Pulmonary artery (tissue), 1 donor: ENCODE measurements around a stretch of chr19.

GRCh38 chr19:2474443-2475113 is 1.3 kb upstream of the GADD45B start:
- PRO-cap = unidirectional peak, plus-strand start at chr19:2474912

DNA sequence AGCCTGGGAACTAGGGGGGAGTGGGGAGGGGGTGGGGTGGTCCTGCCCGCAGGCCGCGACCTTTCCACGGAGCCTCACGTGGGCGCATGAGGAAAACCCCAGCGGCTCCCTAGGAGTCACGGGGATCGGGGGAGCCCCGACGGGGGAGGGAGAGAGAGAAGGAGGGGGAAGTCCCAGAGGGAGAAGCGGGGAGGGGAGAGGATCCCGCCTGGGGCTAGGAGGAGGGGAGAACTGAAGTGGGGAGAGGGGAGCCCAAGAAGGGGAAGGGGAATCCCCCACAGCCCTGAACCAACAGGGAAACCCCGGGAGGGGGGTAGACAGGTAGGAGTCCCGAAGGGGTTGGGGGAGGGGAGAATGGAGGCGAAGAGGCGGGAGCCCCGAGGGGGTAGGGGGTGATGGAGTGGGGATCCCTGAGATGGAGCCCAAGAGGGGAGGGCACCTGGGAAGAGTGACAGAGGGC is 3.2 kb downstream of the GADD45B start:
- PRO-cap = no peak

DNA sequence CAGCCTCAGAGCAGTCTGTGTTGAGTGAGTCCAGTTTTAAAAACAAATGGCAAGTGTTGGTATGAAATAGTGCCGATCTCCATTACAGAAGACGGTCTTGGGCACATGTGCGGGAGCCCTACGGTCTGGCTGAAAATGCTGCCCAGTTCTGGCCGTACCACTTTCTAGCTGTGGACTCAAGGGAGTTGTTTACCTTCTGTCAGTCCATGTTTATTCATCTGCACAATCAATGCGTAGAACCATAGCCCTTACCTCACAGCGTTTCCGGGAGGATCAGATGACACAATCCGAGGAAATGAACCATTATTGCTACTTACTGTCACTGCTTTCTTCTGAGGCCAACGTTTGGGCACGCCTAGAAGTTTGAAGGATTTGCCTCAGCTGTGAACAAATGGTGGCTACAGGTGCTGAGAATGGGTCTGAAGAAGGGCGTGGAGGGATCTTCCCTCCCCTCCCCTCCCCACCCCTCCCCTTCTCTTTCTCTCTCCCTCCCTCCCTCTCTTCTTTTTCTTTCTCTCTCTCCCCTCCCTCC is 31.2 kb downstream of the GADD45B start:
- PRO-cap = no peak

DNA sequence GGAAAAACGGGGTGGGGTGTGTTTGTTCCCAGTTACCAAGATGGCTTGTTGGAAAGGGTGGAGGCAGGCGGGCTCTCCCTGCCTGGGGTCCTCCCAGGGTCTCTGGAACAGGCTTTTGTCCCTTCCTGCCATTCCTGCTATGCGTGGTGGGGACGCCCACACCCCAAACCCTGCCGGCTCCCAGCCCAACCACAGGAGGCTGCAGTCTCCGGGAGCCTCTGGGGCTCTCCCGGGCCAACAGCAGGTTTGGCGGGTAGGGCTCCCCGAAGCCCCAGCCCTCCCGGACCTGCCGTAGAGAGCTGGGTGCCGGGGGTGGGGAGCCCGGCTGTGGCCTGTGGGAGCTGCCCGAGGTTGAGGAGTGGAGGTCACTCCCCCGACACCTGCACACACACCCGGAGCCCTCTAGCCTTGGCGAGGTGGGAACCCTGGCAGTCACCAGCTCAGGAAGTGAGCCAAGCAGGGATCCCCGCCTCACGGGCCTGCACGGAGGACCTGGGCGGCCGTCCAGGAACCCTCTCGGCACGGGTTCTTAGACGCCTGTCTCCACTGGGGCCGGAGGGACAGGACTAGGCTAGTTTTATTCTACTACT is 36.9 kb downstream of the GADD45B start:
- PRO-cap = no peak

GRCh38 chr19:2533605-2534011 is 57.7 kb downstream of the GADD45B start:
- PRO-cap = no peak

- PRO-cap = unidirectional peak, minus-strand start at chr19:2611150; unidirectional peak, minus-strand start at chr19:2611217; unidirectional peak, minus-strand start at chr19:2611258
These were observed 91.6 kb downstream of the GNG7 start for GRCh38 chr19:2610777-2611494.

GRCh38 chr19:2665204-2665511 is 37.3 kb downstream of the GNG7 start:
- PRO-cap = no peak

DNA sequence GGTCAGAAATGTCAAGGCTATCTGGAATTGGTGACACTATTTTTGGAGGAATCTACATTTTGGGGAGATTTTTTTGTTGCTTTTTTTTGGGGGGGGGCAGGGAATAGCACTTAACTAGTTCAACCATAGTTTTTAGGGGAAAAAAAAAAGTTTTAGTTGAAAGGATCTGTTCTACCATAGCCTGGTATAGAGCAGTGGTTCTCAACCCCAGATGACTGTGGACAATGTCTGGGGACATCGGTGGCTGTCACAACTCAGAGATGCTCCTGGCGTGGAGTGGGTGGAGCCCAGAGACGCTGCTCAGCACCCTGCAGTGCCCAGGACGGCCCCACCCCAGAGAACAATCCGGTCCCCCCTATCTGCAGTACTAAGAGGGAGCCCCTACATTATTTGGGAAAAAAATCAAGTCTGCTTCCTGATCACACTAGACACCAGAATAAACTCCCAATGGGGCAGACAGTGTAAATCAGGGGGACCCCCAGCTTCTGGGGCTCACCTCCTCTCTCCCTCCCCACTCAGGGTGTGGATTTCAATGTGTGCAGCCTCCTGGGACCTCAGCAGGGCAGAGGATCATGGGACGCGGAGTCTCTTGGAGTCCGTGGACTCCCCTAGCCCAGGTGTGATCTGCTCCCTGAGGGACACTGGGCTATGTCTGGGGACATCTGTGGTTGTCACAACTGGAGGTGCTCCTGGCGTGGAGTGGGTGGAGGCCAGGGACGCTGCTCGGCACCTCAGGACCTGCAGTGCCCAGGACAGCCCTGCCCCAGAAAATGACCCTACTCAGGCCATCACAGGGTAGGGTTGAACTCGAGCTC is 8.1 kb downstream of the GNG7 start:
- PRO-cap = no peak

DNA sequence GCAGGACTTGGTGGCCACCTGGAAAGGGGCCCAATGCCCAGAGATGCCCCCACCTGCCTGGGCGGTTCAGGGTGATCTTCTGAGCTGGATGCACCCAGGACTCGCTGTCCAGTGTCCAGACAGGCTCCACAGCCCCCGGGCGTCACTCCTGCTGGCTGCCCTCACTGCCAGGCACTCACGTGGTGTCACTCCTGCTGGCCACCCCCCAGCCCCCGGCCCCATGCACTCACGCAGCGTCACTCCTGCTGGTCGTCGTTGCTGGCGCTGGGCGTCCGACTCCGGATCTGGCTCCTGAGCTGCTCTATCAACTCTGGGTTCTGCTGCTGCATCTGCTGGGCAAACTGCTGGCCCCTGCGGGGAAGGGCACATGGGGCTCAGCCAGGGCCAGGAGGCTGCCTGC is 17.3 kb upstream of the SLC39A3 start:
- PRO-cap = no peak

GRCh38 chr19:2762311-2762667 is 20.8 kb downstream of the SGTA start:
- PRO-cap = no peak

DNA sequence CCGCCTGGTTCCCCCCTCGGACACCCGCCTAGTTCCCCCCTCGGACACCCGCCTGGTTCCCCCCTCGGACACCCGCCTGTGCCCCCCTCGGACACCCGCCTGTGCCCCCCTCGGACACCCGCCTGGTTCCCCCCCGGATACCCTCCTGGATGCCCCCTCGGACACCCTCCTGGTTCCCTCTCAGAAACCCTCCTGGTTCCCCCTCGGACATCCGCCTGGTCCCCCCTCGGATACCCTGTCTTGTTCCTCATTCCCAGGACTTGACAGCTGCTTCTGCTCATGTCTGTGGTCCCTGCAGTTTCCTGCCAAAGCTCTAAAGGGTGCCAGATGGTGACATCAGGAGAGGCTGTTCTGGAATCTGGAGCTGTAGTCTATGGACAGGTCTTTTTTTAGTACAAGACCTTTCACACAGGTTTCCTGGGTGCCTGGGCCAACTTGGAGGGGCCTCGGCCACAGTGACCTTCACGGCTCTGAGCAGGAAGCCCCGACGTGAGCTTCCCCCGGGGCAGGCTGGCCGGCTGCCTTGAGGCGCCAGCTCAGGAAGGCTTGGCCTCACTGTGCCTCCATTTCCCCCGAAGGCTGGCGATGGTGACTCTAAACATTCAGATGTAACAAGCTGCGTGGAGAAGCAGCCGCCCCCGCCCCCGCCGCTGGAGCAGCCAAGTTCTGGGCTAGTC is 13.0 kb downstream of the SGTA start:
- PRO-cap = no peak

GRCh38 chr19:3024731-3025970 is 3.9 kb downstream of the TLE2 start:
- PRO-cap = no peak

DNA sequence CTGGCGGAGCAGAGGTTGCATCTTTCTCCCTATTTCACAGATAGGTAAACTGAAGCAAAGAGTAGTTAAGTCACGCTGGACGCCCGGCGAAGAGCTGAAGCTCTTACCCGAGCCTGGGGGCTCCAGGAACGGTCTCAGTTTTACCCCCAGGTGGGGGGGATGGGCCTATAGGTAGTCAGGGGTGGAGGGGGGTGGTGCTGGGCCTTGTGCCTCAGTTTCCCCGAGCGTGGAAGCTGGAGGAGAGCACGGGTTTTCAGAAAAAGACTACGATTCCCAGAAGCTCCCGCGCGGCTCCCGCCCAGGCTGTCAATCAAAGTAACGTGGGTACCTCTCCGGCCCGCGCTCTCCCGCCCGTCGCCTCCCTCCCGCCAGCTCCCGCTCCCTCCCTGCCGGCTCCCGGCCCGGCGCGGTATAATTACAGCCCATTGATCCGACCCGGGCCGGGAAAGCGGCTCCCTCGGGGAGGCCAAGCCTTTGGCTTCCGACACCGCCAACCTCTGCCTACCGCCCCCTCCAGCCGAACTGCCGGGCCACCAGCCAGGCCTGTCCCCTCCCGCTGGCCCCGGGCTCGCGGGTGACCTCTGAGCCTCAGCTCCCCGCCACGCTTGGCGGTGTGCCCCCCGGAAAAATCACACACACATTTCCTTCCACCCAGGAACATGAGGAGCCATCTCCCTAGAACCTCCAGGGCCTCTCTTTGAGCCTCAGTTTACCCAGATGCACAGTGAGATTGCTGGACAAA is 7.1 kb upstream of the TLE2 start:
- PRO-cap = bidirectional peak, plus-strand start at position 371 of the sequence, minus-strand start at position 312 of the sequence

GRCh38 chr19:3054941-3055579 is 7.2 kb downstream of the TLE5 start:
- PRO-cap = no peak

GRCh38 chr19:3095458-3096463 is 1.6 kb downstream of the GNA11 start:
- PRO-cap = no peak

DNA sequence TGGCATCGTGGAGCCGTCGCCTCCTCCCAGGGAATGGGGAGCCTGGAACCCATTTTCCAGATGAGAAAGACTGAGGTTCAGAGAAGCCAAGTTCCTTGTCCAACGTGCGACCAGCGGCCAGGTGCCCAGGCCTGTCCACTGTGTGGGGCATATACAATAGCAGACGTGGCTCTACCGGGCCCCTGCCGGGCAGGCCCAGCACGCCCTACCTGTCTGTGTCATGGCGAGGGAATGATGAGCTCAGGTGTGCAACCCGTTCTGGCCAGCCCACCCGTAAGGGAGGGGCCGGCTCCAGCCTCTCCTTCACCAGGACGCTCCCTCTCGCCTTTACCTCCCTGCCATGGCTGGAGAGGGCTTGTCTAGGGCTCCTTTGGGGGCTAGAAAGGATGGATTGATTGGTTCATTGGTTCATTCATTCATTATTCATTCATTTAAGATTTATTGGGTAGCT is 887 bp downstream of the GNA15 start:
- PRO-cap = no peak

- PRO-cap = bidirectional peak, plus-strand start at chr19:3155353, minus-strand start at chr19:3155139
These were observed 19.1 kb downstream of the GNA15 start for GRCh38 chr19:3154816-3155525.

DNA sequence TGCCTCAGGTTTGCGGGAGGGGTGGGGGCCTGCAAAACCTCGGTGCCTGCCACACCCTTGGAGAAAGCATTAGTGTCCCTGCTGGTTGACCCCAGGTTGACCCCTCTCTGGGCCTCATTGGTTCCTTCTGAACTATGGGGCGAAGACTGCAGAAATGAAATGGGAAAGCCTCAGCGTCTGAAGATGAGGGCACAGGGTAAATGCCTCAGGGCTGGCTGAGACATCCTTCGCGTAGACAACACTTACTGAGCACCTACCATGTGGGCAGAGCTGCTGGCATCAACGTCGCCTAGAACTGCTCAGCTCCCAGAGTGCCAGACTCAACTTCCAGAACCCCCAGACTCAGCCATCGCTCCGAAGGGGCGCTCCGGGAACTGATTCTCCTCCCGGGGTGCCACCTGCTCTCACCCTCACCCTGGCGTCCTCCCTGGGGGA is 8.5 kb upstream of the NFIC start:
- PRO-cap = no peak

DNA sequence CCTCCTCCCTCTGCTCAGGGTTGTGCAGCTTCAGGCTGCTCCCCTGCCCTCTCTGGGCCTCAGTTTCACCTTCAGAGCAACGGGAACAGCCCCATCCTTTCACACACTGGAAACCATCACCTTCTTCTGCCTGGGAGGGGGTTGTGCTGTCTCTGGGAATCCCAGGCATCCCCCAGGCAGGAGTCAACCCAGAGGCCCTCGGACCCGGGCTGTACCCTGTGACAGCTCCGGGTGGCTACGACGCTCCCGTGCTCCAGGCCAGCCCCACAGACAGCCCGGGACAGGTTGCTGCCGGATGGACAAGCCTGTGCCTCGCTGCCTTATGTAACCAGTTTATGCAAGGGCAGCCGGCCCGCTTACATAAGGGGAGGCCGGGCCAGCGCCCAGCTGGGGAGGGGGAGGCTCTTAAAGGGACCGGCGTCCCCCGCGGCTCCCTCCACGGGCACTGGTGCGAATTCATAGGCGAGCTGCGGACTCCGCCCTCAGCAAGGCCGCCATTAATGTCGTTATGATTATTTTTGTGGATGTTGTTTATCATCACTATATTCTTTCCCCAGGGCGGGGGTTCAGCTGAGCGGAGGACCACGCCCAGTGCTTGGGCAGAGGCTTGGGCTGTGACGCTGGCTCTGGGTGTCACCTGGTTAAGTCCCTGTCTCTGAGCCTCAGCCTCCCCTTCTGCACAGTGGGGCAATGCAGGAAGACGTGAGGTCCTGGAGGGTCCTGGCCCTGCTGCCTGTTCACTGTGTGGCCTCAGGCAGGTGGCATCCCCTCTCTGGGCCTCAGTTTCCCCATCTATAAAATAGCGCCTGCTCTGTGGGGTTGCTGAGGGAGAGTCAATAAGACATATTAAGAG is 32.3 kb downstream of the NFIC start:
- PRO-cap = unidirectional peak, minus-strand start at position 272 of the sequence

- PRO-cap = no peak
These were observed 17.6 kb downstream of the SMIM24 start for GRCh38 chr19:3462459-3463321.